ENCODE data around the gene S1PR3.

DNA sequence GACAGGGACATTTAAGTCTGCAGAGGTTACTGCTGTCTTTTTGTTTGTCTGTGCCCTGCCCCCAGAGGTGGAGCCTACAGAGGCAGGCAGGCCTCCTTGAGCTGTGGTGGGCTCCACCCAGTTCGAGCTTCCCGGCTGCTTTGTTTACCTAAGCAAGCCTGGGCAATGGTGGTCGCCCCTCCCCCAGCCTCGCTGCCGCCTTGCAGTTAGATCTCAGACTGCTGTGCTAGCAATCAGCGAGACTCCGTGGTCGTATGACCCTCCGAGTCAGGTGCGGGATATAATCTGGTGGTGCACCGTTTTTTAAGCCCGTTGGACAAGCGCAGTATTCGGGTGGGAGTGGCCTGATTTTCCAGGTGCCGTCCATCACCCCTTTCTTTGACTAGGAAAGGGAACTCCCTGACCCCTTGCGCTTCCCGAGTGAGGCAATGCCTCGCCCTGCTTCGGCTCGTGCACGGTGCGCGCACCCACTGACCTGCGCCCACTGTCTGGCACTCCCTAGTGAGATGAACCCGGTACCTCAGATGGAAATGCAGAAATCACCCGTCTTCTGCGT is 407.6 kb downstream of the NTRK2 start:
- RRBS = no CpG with 5 or more reads among the region's 27 CpGs

- RRBS = no CpG with 5 or more reads among the region's 6 CpGs
These were observed 95.1 kb upstream of the NAA35 start for GRCh38 chr9:85845750-85846269.

GRCh38 chr9:86040616-86041033 is 58.7 kb downstream of the GOLM1 start:
- RRBS = no CpG with 5 or more reads among the region's 7 CpGs

- RRBS = no CpG with 5 or more reads among the region's 19 CpGs
These were observed 52.8 kb downstream of the GOLM1 start for GRCh38 chr9:86046281-86047169.

- RRBS = no CpG with 5 or more reads among the region's 9 CpGs
These were observed 31.0 kb downstream of the TUT7 start for GRCh38 chr9:86322725-86324031.

GRCh38 chr9:86575933-86576198 is 221.7 kb upstream of the TUT7 start:
- RRBS = no CpG with 5 or more reads among the region's 4 CpGs

GRCh38 chr9:86983401-86984248 is 36.3 kb upstream of the GAS1 start:
- RRBS = no CpG with 5 or more reads among the region's 14 CpGs

DNA sequence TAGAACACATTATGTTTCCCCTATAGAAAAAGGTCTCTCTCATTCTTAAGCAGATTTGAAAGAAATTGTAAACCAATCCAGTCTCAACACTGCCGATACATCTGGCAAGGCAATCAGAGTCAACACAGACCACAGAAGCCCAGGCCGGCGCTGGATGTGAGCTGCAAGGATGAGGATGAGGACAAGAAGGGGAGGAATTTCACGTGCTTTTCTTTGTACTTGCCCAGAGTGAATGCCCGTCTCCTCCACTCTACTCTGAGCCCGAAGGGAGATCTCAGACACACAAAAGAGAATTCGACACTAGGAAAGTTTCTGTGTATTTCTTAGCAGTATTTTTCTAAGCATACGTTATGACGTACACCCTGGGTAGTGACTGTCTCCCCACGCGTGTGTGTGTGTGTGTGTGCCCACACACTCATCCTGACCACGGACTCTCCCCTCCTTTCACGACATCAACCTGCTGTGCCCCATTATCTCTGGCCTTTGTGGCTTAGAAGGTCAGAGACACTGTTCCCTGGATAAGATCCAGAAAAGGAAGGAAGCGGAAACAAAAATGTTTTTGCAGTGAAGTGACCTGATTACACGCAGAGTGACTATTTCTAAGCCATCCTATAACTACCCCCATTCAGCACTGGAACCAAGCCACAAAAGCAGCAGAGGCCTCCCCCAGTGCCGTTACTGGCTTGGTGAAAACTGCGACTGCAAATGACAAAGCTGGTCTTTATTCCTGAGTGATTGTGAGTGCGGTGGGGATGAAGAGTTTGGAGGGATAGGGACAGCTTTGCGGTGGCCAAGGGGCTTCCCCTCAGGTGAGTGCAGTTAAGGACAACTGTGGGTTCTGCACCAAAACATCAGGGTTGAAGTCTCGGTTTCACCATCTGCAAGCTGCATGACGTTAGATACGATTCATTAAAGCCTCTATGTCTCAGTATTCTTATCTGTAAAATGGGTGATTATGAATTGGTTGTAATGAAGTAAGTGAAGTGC is 227.2 kb upstream of the DAPK1 start:
- RRBS = no CpG with 5 or more reads among the region's 22 CpGs

GRCh38 chr9:87396039-87396573 is 101.6 kb upstream of the DAPK1 start:
- RRBS = no CpG with 5 or more reads among the region's 8 CpGs

DNA sequence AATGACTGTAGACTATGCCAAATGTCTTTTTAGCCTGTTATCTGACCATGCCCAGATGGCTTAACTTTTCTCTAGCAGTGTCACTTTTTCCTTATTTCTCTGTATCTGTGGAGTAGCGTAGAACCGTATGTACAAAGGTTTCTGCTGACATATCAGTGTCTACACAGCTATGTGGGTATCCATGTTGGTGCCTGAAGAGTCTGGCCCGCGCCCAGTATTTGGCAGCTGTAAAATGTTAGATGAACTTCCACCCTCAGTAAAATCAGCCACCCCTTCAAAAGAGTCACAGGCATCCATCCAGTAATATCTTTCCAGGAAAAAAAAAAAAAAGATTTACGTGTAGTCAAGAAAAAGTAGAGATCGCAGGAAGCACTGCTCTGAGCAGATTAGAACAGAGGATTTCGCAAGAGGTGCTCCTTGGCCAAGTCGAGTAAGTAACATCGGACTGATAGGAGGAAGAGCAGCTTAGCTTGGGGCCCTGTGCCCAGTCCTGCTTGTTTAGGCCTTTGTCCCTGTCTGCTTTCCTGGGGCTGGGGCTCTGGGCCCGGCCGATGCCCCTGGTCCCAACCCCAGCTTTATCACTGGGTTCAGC is 21.0 kb downstream of the DAPK1 start:
- RRBS = no CpG with 5 or more reads among the region's 11 CpGs

GRCh38 chr9:87800620-87800859 is 74.6 kb downstream of the CTSL start:
- RRBS = no CpG with 5 or more reads among the region's 8 CpGs

GRCh38 chr9:88389448-88390003 is 1.3 kb downstream of the SPIN1 start:
- RRBS = no CpG with 5 or more reads among the region's 12 CpGs

DNA sequence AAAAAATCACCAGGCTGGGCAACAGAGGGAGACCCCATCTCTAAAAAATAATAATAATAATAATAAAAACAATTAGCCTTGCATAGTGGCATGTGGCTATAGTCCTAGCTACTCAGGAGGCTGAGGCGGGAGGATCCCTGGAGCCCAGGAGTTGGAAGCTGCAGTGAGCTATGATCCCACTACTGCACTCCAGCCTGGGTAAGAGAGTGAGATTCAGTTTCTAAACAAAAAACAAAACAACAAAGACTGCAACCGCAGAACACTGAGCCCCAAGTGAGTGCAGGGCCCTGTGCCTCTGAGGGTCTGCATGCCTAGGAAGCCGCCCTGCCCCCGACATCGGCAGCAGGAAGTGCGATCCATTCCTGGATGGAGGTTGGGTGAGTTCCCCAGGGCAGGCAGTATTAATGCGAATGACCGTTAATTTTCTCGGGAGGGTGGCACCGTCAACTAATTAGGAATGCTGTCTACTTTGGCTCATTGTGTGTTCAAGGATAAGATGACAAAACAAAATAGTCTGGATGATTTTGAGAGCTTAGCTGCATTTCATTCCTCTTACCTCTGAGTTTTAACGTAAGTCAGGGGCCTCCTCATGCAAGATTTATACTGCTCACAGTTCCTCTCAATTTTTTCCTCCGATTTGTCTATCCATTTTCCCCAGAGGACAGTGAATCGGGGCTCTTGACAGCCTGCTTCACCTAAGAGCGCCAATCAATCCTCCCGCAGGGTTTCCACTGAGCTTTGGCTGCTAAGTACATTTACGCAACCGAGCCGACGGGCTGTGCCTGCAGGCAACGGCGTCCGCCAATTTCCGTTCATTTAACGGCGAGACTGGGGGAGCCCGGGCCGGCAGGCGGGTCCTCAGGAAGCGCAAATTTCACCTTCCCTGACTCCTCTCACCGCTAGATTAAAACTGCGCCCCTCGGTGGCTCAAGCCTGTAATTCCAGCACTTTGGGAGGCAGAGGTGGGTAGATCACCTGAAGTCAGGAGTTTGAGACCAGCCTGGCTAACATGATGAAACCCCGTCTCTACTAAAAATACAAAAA is 3.0 kb upstream of the NXNL2 start:
- RRBS = no CpG with 5 or more reads among the region's 33 CpGs

- RRBS = 2% methylated on average over 11 of the region's 28 CpGs
These were observed 1.1 kb downstream of the NXNL2 start for GRCh38 chr9:88535919-88536536.

- RRBS = no CpG with 5 or more reads among the region's 1 CpG
These were observed 52.3 kb downstream of the NXNL2 start for GRCh38 chr9:88587315-88587554.

DNA sequence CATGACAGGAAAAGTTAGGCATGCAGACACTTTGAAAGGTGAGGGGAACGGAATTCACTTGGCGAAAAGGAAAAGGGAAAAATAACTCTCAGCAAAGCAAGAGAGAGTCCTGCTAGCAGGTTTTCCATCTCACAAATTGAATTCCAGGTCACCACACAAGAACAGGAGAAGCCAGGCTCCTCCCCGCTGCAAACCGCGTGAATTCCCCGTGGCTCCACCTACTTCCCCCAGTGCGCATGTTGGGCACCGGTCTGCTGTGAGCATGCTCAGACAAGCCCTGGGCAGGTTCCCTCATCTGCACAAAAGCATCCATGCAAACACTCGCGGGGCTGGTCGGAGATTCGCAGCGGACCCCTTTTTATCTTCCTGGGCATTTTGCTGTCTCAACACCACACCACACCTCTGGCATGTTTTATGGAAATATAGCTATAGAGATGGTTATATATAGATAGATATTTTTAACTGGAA is 58.5 kb upstream of the S1PR3 start:
- RRBS = no CpG with 5 or more reads among the region's 13 CpGs

DNA sequence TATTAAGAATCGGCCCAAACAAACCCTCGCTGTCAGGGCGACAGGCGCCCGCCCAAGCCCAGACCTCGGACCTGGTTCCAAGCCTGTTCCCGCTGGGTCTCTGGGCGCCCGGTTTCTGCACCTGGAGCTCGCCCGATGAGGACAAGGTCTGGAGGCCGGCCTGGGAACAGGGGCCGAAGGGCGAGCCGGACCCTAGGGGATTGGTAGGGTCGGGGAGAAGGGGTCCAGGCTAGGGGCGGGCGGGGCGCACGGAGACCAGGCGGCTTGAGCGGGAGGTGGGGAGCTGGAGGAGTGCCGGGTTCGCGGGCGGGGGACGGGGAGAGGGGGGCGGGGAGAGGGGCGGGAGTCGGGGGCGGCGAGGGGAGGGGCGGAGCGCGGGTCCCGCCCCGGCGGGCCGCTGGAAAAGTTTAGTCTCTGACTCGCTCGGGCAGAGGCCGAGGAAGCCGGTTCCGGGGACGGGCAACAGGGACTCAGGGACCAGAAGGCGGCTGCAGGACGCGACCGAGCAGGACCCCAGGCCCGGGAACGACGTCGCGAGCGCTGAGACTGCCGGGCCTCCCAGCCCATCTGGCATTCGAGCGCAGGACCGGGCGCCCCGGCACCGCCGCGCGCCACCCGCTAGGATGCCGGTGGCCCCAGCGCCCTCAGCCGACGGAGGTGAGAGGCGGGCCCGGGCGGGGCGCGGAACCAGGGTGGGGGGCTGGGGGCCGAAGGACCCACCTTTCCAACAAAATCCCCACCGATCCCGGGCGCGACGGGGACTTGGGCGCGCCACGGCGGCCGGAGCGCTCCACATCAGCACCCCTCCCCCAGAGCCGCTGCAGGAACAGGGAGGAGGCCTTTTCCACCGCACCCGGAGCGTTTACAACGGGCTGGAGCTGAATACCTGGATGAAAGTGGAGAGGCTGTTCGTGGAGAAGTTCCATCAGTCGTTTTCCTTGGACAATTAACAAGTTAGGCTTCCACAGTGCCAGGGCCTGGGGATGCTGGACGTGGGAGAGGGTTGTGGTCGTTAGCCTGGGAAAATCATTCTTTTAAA is at the start of gene S1PR3:
Gene S1PR3, plus strand, starts transcription at position 430 of the 1,039 bp plus-strand sequence.
- RRBS = 2% methylated on average over 48 of the region's 96 CpGs

GRCh38 chr9:89177196-89178248 is 1.1 kb downstream of the SHC3 start:
- RRBS = 95% methylated on average over 41 of the region's 76 CpGs

DNA sequence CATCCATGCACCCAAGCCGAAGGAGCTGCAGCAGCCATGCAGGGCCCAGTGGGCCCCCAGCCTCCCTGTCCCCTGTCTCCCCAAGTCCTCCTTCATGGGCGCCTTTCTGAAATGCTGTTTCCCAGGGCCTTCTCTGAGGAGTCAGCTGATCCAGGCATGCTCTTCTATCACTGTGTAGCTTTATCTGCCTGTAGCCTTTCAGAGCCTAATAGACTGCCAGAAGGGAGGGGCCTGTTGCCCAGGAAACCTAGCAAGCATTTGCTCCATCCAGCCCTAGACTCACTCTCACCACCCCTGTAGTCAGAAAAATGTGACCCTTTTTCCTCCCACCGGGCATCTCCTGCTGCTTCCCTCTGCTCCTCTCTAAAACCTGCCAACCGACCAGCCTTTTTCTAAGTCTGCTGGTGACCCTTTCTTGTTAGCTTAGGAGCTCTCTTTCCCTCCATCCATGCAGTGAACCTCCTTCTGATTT is 47.6 kb upstream of the SHC3 start:
- RRBS = no CpG with 5 or more reads among the region's 4 CpGs

- RRBS = no CpG with 5 or more reads among the region's 12 CpGs
These were observed 2.1 kb upstream of the CKS2 start for GRCh38 chr9:89308753-89309500.

Measured in T47D (cell line).